Peritoneum (tissue), 1 donor: ENCODE data around the gene NR2F1.

DNA sequence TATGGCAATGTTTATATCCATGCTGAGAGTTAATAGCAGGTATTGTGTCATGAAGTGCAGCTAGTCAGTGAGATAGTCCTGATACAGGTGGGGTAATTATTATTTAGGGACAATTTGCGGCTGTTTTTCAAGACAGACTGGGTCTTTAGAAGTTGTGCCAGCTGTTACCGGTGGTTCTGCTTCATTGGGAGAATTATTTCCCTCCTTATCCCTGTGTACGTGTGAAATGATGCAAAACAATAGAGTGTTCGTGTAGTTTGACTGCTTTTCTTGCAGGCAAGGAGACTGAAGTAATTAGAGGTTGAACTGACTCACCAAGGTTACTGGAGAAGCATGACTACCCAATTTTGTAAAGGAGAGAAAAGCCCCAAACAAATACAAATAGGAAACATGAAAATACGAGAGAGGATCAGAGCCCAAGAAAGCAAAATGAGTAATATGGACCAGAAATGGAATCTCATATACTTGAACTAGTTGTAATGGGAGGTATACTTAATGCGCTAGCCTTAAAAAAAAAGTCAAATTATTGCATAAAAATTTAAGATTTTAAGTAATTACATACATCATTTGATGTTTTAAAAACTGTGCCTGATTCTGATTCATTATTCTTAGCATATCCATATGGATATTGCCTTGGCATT, 101.6 kb downstream of the ARRDC3 start:
- PRO-cap: no peak

DNA sequence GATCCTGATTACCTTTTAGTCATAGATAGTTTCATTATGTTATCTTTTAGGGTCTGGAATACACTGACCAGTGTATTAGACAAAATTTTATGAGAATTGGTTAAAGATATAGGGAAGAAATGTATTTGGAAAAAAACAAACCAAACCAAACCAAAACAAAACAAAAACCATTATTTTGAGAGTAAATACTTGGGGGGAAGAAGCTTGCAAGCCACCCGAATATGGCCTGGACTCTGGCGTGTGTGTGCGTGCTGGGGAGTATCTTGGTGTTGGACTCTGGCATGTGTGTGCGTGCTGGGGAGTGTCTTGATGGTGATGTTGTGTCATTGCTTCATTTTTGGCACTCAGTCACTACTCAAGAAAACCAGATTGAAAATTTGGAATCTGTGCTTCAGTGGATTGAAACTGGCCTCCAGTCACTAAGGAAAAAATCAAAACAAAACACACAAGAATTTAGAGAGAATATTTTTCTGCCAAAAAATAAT, 76.1 kb downstream of the ARRDC3 start:
- PRO-cap: no peak

- PRO-cap: no peak
Measured at GRCh38 chr5:91313943-91314683, 69.0 kb downstream of the ARRDC3 start.

GRCh38 chr5:91381048-91381479, 2.1 kb downstream of the ARRDC3 start:
- PRO-cap: bidirectional peak, plus-strand start at chr5:91381168, minus-strand start at chr5:91381019

- PRO-cap: no peak
Measured at GRCh38 chr5:92662039-92662309, 921.0 kb upstream of the NR2F1 start.

DNA sequence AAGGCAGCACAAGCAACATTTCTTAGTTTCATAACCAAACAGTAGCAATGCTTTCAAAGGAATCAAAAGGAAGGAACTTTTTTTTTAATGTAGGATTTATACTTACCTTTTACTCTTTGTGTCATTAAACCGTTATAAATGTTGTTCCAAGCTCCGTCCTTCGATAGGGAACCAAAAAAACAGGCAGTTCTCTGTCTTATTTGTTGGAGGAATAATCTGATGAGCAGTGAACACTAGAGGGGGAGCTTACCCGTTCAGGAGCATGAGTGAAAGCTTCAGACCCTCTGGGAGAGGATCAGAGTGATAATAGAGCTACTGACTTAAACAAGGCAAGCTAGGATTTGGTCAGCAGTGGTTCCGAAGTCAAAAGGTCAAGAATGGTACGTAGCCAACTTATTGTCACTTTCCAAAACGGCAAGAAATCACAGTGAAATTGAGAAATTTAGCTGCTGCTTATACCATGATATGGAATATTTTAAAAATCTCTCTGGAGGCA, 895.0 kb upstream of the NR2F1 start:
- PRO-cap: no peak

DNA sequence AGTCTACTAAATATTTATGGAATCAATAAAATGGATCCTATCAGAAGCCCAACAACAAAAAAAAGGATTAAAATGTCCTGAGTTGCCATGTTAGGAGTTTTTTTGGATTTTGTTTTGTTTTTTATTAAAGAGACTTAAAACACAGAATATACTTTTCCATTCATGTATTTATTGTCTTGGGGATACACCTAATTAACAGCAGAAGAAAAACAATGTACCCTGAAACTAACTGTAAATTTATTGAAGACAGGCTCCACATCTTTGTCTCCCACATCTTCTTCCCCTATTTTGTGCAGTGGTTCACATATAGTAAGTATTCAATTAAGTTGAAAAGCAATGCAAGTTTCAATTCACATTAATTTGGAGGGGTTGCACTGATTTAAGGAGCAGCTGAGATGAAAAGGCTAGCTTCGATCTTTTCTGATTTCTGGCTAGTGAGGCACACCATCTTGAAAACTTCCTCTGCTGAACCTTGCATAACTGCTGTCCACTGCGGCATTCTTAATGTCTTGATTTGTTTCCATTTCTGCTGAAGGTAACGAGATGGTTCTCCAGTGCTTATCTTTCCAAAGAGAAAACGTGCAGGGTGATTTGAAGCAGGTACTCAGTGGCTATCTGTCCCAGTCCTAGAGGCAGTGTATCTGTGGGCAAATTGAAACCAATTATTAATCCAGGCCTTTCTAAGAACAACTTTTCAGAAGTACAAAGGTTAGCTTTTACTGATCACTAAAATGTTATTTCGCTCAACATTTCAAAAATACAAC, 172.0 kb upstream of the NR2F1 start:
- PRO-cap: no peak

DNA sequence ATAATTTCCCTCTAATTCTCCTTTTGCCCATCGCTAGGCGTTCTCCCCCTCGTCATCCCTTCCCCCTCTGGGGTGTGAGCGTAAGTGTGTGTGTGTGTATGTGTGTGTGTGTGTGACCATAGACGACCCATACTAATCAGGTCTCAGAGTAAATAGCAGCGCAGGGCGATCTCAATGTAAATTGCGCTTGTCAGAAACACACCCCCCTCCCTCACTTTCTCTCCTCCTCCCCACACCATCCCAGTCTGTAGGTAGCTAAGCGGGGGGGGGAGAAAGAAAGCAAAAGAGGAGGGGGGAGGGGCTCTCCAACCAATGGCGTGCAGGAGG, 371 bp upstream of the NR2F1 start:
- PRO-cap: no peak

DNA sequence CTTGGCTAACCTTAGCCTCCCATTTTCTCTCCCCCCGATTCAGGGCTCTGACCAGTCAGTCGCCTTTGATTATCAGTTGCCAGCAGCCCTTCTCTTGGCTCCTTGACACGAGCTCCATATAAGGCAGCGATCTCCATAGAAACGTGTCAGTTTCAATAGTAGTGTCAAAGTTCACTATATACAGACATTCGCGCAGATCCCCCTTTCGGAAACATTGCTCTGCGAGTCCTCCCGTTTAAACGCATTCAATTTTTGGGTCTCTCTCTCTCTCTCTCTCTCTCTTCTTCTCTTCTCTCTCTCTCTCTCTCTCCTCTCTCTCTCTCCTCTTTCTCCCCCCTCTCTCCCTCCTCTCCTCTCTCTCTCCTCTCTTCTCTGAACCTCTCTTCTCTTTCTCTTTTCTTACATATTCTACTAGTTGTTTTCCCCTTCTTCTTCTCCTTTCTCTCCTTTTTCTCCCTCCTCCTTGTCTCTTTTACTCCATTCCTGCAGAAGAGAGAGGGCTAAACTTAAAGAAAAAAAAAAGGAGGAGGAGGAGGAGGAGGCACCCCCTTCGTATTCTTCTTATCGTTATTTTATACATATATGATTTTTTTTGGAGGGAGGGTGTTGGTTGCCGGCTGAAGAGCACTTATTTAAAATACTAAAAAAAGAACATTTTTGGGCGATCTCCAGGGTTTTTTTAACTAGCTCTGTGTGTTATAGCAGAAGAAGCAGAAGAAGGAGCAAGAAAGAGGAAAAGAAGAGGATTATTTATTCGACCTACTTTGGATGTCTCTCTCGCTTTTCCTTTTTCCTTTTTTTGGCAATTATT, at the start of gene NR2F1:
Gene NR2F1, plus strand, starts transcription at position 208 of the 811 bp plus-strand sequence.
- PRO-cap: unidirectional peak, plus-strand start at position 187 of the sequence

DNA sequence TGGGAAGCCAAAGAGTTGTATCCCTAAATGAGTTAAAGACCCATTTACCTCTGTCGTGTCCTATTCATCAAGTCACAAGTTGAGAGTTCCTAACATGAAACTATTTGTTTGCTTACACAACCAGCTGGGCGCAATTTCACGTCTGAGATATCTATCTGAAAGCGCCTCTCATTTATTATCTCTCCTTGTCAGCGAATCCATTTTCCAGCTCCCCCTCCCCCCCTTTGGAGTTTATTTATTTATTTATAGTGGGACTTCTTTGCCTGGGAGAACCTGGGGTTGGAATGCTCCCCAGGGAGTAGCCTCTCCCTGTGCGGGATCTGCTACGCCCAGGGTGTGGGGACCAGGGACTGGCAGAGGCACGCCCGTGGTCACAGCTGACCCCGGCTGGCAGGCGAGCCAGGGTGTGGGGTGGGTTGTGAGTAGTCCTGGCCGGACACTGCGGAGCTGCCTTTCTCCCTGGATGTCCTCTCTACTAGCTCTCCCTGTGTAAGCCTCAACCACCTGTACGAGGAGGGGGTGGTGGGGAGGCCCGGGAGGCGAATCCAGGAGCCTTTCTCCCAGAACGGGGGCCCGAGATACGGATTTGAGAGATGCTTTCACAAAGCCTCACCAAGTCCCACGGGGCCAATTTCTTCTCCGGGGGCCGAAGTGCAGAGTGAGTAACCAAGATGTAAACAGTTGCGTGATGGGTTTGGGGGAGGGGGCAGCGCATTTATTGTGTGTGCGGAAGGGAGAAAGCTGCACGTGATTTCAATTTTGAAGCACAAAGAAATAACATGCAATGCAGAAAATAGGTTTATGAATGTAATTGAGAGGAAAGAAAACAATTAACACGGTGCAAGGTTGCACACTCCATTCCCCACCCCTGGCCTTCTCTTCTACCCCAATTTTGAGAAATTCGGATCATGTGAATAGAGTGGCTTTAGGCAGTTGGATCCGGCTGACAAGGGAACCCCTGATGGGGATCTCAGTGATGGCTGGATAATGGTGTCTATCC, 15.5 kb downstream of the NR2F1 start:
- PRO-cap: no peak

GRCh38 chr5:93599424-93599775, 16.4 kb downstream of the NR2F1 start:
- PRO-cap: no peak

DNA sequence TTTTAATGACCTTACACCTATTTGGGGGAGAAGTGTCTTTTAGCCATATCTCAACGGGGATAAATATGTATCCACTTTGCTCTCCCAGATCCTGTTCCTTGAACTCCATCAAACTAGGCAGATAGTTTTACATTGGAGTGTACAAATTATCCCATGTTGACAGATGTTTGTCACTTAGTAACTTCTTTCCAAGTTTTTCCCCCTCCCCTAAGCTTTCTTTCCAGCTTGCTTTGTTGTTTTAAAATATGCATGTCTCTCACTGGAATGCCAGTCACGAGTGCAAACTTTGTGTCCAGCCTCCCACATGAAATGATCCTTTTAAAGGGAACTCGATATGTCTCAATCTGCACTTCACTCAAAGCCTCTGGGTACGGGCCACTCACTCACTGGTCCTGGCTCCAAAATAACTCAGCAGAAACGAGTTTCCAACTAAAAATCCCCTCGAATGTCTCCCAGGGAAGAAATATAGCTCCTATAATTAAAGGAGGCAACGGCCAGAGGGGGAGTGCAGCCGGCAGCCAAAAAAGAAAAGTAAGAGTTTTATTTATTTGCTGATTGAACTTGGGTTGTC, 17.4 kb downstream of the NR2F1 start:
- PRO-cap: no peak

- PRO-cap: no peak
Measured at GRCh38 chr5:93603694-93604736, 21.0 kb downstream of the NR2F1 start.

DNA sequence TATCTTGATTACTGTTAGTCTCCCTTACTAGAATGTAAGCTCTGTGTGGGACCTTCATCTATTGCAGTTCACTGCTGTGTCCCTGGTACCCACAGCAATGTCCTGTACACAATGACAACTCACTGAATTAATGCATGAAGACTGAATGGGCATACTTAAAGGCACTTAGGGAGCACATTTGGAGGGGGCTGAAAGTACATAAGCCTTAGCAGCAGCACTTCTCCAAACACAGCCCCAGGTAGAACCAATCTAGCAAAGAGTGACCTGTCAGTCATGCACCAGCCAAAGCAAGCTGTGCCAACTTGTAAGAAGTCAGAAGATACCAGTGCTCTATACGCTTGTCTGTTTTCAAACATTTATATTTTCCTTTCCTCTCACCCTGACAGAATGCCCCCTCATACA, 12.9 kb upstream of the POU5F2 start:
- PRO-cap: no peak

DNA sequence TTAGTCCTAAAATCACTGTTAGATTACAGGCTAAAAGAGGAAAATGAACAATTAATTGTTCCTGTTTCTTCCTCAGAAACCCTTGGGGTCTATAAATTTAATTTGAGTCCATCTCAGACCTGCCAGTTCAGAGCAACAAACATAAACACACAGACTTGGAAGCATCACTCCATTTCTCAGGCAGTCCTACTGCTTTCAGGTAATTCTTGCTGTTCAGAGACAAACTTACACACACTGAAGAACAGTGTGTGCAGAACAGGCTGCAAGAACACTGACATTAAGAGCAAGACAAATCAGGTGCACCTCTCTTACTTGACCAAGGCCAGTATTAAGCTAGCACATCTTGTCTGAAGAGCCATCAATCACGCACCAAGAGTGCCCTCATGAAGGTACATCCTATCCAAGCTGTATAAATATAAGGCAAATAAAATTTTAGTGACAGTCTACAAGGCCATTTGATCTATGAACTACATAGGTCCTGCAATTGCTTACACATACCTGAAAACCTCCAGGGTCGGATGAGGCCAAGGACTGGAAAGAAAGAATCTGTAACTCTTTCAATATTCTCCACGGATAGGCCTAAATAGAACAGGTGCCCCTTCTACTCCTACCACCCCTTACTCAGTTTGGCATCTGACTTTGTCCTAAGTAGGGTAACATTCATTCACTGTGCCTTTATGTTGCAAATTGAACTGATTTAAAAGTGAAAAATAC, 250.4 kb upstream of the FAM172A start:
- PRO-cap: no peak

- PRO-cap: no peak
Measured at GRCh38 chr5:94568806-94569233, 49.6 kb downstream of the KIAA0825 start.

- PRO-cap: no peak
Measured at GRCh38 chr5:95647697-95648477, 1.3 kb downstream of the RFESD start.

- PRO-cap: no peak
Measured at GRCh38 chr5:95731403-95732240, 486 bp downstream of the RHOBTB3 start.

DNA sequence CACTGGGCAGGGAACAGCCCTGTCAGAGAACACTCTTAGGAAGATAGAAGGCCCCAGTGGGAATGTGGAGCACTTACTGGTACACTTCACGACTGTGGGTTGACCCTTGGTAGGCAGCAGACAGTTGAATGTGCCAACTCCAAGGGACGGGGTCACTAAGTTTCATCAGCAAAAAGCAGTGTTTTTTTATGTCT, 1.0 kb downstream of the RHOBTB3 start:
- PRO-cap: no peak

DNA sequence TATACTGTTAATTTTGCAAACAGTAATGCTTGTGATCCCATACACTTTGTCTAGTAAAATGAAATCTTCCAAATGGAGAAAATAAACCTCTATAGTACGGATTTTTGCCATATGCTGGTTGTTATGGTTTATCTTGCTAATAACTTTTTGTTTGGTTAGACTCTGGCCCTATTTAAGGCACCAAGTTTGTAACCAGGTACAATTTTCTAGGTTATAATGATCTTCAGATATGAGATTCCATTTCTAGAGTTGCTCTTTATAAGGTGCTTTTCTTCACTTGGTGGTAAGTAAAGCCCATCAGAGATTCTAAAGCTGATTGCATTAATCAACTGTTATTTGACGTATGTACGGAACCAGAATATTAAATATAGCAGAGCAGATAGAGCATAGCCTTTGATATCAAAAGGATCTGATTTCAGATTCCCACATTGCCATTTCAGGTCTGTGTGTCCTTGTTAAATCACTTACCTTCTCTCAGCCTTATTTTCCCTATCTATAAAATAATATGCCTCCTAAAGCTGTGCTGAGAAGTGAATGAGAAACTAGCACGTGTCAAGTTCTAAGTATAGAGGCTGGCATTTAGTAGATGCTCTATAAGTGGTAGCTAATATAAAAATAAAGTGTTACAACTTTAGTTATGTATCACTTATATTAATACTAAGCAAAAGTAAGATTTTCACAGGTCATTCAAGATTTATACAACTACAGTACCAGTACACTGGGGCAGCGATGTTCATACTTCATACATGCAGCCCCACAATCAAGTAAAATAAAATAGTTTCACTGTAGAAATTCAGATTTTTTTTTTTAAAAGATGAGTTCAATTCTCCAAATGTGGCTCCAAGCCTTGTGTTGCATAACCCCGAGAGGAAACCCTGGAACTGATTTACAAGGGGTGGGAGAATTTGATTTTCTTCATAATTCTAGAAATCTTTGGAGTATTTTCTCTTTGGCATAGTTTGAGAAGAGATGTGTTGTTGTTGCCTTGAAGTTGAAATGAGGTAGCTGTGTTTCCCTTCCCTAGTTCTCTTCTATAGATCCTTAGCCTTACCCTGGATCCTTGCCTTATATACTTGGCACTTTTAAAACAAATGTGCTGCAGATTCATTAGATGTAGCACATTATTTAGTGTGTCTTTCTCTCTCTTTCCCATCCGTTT, 2.7 kb downstream of the RHOBTB3 start:
- PRO-cap: no peak